Fibroblast of the aortic adventitia (primary cell): Measurements from ENCODE around the gene NAXE.

DNA sequence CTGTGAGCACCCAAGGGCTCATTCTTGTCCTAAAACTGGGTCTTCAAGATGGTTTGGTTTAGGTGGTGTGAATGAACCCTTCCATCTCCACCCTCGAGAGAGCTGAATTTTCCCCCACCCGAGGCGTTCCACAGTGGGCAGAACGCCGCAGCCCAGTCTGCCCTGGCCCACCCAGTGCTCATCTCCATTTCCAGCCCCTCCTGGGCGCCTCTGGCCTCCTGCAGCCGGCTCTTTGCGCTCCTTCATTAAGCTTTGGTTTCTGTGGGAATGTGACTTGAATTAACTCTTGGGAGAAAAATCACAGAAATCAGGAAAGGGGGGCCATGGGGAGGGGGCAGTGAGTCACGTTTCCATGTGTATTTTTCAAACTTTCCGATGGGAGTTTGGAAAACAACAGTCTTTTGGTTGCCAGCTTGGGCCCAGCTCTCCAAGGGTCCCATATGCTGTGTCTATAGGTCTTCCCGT lies 12.0 kb upstream of the LMNA start:
- CAGE, long polyA plus RNA: no peak

DNA sequence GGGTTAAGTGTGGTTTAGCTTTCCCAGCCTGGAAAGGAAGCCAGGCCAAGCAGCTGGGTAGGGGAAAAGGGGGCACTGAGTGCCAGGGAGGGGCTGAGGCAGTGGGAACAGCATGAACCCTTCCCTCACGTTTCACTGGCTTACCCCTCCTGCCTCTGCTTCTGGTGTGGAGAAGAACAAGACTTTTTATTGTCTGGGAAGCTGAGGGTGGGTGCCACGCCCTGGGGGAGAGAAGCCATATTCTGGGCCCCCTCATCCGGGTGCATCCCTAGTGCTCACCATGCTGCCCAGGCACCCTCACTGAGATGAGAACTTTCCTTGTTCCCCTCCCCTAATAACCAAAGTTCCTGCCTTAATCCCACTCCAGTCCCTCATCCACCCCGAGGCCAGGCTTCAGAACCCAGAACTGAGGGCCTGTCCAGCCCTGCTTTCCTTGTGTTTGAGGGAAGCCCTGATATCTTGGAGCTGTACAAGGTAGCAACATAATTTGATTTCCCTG lies 2.0 kb upstream of the LMNA start:
- CAGE, long polyA plus RNA: no peak

- CAGE, long polyA plus RNA: no peak
Measured at GRCh38 chr1:156122458-156122846, 7.9 kb downstream of the LMNA start.

GRCh38 chr1:156152179-156153106 lies 942 bp upstream of the SEMA4A start:
- CAGE, long polyA plus RNA: no peak

DNA sequence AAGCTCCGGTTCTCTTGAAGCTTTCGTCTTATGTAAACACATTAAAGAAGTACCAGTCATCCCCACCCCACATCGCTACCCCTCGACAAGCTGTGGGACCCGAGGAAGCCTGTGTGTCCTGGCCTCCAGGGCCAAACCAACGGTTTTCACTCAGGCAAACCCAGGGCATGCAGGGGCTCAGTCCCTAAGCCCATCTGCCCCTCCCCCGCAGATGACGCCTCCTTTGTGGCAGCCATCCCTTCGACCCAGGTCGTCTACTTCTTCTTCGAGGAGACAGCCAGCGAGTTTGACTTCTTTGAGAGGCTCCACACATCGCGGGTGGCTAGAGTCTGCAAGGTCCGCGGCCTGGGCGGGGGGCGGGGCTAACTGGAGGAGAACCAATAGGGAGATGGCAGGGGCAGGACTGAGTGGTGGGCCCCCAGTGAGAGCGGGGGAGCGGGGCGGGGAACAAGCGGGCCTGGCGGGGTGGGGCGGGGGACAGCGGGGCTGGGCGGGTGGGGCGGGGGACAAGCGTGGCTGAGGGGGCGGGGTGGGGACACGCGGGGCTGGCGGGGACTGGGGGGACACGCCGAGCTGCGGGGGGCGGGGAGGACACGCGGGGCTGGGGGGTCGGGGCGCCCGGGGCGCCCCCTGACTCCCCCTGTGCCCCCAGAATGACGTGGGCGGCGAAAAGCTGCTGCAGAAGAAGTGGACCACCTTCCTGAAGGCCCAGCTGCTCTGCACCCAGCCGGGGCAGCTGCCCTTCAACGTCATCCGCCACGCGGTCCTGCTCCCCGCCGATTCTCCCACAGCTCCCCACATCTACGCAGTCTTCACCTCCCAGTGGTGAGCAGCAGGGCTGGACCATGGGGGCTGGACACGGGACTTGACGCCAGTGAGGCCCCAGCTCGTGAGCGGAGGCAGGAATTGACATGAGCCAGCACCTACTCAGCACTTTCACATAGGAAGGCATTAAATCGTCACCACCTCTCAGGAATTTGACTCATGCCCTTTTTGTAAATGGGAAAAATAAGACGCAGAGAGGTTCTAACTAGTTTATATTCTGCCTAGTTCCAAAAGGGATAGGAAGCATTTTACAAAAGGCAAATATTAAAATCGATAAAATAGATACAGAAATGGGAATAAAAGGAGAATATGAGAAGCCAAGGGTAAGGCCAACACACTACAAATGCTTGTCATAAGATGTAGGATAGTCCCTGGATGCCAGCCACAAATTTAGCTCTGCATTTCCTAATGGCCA lies 7.7 kb downstream of the SEMA4A start:
- CAGE, long polyA plus RNA: no peak

- CAGE, long polyA plus RNA: no peak
Measured at GRCh38 chr1:156436115-156436726, 64.4 kb downstream of the MEF2D start.

GRCh38 chr1:156445846-156446377 lies 54.7 kb downstream of the MEF2D start:
- CAGE, long polyA plus RNA: no peak

- CAGE, long polyA plus RNA: no peak
Measured at GRCh38 chr1:156476014-156476893, 24.3 kb downstream of the MEF2D start.

GRCh38 chr1:156480555-156481715 lies 19.6 kb downstream of the MEF2D start:
- CAGE, long polyA plus RNA: no peak

DNA sequence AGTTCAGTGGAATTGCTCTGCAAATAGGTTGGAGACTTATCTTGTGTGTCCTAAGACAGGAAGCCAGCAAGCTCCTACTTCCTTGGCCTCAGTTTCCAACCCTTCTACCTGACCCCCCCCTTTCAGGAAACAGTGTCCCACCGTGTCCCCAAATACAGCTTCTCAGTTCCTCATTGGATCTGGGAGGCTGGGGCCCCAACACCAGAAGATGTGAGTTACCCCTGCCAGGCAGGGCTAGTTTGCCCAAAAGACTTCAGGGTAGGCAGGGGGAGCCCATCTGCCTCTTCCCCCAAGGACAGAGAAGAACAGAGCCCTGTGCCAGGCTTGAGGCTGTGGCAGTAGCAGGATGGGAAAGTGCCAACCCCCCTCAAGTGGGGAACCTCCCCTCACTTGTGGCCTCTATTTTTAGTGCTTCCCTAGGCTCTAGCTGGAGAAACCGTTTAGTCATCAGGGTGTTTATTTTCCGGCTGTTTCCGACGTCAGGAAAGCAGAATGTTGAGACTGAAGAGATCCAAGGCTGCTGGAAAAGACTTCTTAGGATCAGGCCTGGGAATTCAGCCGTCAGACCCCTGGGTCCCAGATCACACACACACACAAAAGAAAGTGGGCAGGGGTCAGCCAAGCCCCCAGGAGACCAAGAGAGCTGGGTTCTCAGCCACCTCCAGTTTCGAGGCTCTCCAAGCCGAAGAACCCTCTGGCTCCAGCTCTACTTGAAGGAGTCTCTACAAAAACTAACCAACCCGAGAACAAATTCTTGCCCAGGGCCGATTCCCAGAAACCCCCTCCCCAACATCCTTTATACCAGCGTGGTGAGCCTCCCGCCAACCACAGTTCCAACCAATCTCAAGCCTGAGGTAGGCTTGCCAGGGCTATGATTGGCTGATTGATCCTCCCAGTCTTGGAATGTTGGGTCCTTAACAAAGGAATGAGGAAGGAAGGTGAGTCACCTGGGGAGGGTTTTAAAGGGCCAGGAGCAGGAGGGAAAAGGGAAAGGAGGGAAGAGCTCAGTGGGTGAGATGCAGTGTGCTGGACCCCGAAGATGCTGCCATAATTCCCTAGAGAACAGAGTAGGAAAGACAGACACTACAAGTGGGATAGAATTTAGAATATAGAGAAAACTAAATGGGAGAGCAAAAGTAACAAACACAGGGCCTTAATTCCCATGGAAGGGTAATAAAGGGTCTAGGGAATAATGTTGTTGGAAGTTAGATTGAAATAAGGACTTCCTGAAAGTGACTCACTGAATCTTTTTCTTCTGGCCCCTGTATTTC lies 2.5 kb upstream of the MEF2D start:
- CAGE, long polyA plus RNA: no peak

GRCh38 chr1:156553010-156553348 lies 19.4 kb downstream of the IQGAP3 start:
- CAGE, long polyA plus RNA: no peak

DNA sequence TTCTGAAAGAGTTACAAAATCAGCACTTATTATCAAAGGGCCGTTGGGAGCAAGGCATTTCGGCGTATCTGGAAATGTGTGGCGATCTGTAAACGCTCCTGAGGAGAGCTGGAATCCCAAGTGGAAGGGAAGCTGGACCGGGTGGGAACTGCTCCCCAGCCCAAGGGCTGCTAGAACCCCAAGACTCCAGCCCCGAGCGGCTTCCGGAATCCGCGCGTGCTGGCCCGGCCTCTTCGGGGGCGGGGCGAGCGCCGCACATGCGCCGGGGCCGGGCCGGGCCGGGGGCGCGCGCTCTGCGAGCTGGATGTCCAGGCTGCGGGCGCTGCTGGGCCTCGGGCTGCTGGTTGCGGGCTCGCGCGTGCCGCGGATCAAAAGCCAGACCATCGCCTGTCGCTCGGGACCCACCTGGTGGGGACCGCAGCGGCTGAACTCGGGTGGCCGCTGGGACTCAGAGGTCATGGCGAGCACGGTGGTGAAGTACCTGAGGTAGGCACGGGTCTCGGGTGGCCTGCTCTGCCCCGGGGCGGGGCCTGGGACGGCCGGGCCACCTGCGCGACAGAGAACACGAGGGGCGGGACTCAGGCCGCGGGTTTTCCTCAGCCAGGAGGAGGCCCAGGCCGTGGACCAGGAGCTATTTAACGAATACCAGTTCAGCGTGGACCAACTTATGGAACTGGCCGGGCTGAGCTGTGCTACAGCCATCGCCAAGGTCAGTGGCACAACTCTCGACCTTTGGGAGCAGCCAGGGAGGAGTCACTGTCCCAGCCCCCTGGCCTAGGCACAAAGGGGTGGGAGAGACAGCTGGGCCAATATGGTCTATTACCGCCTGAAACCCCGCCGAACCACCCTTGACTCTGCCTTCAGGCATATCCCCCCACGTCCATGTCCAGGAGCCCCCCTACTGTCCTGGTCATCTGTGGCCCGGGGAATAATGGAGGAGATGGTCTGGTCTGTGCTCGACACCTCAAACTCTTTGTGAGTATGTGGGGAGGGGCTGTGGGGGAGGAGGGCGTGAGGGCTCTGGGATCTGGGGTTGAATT lies at the start of gene NAXE:
TSS of gene NAXE (plus strand) at position 276 of the 1,040 bp plus-strand sequence.
- CAGE, long polyA plus RNA: no peak

- CAGE, long polyA plus RNA: no peak
Measured at GRCh38 chr1:156618971-156619247, 306 bp upstream of the HAPLN2 start.

- CAGE, long polyA plus RNA: no peak
Measured at GRCh38 chr1:156645278-156646511, 3.8 kb downstream of the BCAN start.

DNA sequence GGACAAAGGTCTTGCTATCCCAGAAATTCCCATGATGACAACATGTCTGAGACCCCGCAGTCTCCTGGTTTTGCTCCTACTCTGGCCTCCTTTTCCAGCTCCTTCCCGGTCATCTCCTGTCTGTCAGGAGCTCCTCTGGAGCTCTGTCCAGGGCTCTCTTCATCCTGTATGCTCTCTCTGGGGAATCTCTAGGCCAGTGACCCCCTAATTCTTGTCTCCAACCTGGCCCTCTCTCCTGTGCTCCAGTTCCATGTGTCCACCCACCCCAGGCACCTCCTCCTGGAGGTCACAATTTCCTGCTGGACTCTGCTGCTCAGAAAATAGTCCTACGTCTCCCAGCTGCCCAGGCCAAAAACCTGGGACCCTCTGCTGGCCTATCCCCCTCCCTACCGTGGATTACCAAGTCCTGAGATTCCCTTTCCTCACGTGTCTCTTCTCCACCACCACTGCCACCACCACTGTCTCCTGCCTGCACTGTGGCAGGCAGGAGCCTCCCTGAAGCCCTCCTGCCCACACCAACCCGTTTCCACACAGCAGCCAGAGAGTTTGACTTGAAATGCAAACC lies 11.7 kb downstream of the NES start:
- CAGE, long polyA plus RNA: no peak

DNA sequence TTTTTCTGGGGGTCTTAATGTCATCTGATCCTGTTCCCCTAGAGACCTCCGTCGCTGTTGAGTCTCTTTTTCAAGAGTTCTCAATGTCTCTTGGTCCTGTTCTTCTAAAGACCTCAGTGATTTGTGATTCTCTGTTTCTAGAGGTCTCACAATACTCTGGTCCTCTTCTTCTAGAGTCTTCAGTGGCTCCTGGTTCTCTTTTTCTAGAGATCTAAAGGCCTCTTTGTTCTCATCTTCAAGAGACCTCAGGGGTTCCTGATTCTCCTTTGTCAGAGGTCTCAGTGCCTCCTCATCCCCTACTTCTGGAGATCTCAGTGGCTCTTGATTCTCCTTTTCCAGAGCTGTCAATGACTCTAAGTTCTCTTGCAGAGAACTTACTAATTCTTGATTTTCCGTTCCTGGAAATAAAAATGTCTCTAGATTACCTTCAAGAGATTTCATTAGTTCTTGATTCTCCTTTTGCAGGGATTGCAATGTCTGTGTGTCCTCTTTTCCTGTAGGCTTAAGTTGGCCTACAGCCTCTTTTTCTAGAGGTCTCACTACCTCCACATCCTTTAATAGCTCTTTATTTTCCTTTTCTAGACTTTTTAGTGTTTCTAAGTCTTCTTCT lies 5.3 kb downstream of the NES start:
- CAGE, long polyA plus RNA: no peak

GRCh38 chr1:156673643-156674230 lies 3.5 kb downstream of the NES start:
- CAGE, long polyA plus RNA: no peak

- CAGE, long polyA plus RNA: no peak
Measured at GRCh38 chr1:156725345-156726511, 2.5 kb upstream of the METTL25B start.

DNA sequence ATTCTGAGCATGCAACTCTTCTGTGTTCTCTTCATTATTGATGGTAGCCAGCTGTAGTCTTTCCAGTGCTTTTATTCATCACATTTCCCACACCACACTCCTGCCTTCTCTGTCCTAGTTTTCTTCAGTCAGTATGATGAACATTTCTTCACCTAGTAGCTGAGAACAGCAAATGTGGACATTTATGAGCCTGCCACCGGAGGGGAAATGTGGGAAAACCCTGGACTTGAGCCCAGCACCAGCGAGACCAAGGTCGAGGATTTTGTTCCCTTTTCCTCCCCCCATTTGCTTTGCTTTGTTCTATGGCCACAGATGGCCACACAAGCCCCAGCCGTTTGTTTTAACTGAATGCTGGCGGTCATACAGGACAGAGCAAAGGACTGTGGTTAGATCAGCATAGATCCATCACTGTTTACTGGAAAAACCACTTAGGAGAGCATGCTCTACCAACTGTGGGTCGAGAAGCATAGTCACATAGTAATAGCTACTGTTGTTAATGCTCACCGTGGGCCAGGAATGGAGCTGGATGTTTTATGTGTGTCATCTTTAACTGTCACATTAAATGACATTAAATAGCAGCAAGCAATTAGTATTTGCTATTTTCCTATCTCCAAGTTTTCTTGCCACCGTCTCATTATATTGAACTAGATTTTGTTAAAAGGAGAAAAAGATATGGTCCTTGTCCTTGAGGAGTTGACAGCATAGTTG lies 20.8 kb downstream of the SH2D2A start:
- CAGE, long polyA plus RNA: no peak

GRCh38 chr1:156803624-156804263 lies 12.9 kb downstream of the SH2D2A start:
- CAGE, long polyA plus RNA: no peak